Sciatic nerve (tissue), 1 donor: Measurements from ENCODE around the genes ZNF619 and ZNF620.

DNA sequence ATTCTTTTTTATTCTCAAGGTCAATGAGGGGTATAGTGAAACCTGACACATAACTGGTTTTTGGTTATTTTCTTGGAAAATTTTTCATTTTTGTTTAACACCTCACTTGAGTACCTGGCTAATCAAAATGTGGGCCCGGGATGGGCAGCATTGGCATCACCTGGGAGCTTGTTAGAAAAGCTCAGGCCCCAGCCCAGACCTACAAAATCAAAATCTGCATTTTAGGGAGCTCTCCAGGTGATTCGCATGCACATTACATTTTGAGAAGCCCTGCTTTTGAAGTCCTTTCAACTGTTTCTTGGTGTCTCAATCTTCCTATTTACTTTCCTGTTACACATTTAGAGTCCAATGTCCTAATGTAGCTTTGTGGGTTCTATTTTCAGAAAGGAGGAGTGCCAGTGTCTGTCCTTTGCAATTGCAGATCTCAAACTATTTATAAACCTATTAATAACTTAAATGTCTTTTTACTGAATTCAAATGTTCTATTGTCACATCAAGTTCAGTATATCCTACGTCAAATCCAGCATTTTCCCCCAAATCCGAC lies 27.9 kb upstream of the MYRIP start:
- PRO-cap: no peak

DNA sequence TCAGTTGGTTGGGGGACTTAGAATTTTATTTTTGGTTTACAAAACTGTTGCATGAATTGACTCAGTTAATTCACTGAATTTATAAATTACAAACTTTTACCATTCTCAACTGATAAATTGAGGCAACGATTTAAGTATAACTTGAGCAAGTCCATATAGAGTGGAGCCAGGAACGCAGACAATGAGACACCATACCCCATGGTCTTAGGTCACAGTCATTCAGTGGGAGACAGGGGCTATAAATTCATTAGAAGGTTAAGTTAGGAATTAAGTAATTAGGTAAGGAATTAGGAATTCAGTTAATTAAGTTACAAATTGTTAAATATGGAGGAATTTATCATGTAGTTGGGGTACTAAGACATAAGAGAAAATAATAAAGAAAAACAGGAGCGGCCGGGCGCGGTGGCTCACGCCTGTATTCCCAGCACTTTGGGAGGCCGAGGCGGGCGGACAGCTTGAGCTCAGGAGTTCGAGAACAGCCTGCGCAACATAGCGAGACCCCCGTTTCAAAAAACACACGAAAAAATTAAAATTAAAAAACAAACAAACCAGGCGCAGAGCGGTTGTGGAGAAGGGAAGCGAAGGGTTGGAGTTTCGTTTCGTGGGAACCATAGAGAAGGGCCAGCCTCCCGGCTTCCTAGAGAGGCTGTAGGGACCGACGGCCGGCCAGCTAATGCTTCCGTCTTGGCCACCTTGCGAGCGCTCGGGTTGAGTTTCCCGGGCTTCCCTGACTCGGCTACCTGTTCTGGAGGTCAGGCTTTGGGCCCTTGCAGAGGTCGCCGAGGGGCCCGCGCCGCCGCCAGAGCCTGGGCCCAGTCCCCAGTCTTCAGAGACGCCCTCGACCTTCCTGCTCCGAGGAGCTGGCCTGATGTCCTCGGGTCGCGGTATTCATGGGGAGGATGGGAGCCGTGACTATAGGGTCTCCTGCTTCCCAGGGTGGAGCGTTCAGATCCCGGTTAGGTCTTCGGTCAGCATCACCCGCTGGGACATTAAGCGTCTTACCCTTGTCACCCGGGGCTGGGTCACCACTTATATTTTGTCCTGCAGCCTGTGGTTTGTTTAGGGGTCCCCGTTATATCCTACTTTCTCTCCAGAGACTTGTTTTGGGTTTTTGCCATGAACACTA lies at the start of gene ZNF619:
ZNF619 (plus strand) TSS at position 649 of the 1,126 bp plus-strand sequence.
- PRO-cap: bidirectional peak, plus-strand start at position 640 of the sequence, minus-strand start at position 588 of the sequence

- PRO-cap: bidirectional peak, plus-strand start at chr3:40506088, minus-strand start at chr3:40505932
Measured at GRCh38 chr3:40505529-40506568, at the start of gene ZNF620. ZNF620 (plus strand) TSS chr3:40506039.

GRCh38 chr3:40533474-40533904 lies 8.7 kb downstream of the ZNF621 start:
- PRO-cap: no peak

- PRO-cap: unidirectional peak, minus-strand start at chr3:40800491
Measured at GRCh38 chr3:40800415-40800840, 275.7 kb downstream of the ZNF621 start.

GRCh38 chr3:41117376-41118101 lies 81.8 kb upstream of the CTNNB1 start:
- PRO-cap: bidirectional peak, plus-strand start at chr3:41117808, minus-strand start at chr3:41117450; unidirectional peak, plus-strand start at chr3:41117841

GRCh38 chr3:41230563-41230828 lies 31.2 kb downstream of the CTNNB1 start:
- PRO-cap: no peak

GRCh38 chr3:42052340-42053639 lies 38.4 kb upstream of the TRAK1 start:
- PRO-cap: no peak

DNA sequence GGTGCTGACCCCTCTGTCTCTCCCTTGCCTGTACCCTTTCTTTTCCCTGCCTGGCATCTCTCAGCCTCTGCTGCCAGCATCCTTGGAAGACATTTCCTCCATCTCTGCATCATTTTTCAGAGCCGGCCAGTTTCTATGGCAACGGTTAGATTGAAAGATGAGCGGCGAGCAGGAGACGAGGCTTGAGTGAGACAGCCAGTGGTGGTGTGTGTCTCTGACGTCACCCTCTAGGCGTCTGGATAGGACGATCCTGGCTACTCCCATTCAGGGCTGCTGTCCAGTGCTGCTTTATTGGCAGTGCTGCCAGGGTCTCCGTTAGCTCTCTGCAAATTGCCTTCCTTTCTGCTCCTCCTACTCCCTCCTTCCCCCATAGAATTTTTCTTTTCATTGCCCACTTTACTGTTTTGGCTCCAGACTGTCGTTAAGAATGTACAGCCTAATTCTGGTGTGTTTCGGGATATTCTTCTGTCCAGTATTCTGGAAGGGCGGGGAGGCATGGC lies 57.9 kb downstream of the TRAK1 start:
- PRO-cap: no peak

DNA sequence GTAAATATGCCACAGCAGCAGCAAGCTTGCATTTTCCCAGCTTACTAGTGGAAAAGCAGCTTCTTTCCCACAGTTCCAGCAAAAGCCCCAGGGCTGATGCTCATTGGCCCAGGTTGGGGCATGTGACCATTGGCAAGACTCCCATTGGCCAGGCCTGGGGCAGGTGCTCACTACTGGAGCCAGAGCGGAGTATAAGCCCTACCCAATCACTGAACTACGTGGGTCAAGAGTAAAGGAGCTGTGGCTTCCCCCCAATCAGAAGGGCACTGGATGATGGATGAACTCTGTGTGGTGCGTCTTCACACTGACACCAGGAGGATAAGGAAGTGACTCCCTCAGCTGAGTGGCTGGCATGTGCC lies 13.2 kb upstream of the VIPR1 start:
- PRO-cap: no peak

DNA sequence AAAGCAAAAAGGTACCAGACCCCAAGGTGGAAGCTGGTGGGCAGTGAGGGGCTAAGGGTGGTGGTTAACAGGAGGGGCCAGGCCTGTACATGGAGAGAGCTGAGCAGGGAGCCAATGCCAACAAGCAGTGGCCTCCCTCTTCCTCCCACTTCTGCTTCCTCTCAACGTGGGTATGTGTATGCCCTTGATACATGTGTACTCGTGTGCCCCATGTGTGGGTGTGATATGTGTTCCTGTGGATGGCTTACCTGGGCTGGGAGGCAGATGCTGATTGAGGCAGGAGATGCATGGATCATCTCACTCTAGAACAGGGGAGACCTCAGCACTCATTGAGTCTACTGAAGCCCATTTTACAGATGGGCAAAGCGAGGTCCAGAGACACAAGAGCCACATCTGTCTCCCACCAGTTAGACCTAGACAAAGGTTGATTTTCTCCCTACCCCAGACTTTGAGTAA lies 939 bp downstream of the VIPR1 start:
- PRO-cap: no peak

- PRO-cap: bidirectional peak, plus-strand start at chr3:42505420, minus-strand start at chr3:42505269
Measured at GRCh38 chr3:42505000-42505711, 2.7 kb downstream of the VIPR1 start.

DNA sequence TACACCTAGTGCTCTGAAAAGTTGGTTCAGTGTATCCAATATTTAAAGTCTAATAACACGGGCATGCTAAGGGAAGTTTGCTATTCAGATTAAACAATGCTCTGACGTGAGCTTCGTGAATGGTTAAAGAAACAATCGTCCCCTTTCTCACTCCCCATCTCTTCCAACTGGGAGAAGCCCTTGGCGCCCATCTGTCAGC lies 468 bp downstream of the SEC22C start:
- PRO-cap: no peak

GRCh38 chr3:42591680-42592157 lies 1.1 kb downstream of the SS18L2 start:
- PRO-cap: no peak

DNA sequence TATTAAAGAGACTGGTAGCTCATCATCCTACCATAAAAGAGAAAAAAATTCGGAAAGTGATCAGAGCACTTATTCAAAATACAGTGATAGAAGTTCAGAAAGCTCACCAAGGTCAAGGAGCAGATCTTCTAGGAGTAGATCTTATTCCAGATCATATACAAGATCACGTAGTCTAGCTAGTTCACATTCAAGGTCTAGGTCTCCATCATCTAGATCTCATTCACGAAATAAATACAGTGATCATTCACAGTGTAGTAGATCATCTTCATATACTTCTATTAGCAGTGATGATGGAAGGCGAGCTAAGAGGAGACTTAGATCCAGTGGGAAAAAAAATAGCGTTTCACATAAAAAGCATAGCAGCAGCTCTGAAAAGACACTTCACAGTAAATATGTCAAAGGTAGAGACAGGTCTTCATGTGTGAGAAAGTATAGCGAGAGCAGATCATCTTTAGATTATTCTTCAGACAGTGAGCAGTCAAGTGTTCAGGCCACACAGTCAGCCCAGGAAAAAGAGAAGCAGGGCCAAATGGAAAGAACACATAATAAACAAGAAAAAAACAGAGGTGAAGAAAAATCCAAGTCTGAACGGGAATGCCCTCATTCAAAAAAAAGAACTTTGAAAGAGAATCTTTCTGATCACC lies 15.7 kb upstream of the ZBTB47 start:
- PRO-cap: no peak

DNA sequence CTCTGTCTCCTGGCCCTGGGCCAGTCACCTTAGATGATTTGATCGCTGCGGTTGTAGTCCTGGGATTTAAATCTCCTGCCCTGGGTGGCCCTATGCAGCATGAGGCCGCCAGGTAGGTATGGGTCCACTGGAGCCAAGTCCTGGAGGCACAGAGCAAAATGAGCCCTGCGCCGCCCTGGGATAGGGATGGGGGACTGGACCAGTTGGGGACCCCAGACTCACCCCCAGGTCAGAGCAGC lies 194 bp downstream of the ZBTB47 start:
- PRO-cap: no peak

- PRO-cap: no peak
Measured at GRCh38 chr3:42659317-42659980, 6.0 kb downstream of the ZBTB47 start.

GRCh38 chr3:42701399-42701829 lies 1.2 kb downstream of the HHATL start:
- PRO-cap: no peak

GRCh38 chr3:42723162-42723708 lies 20.6 kb upstream of the HHATL start:
- PRO-cap: no peak

DNA sequence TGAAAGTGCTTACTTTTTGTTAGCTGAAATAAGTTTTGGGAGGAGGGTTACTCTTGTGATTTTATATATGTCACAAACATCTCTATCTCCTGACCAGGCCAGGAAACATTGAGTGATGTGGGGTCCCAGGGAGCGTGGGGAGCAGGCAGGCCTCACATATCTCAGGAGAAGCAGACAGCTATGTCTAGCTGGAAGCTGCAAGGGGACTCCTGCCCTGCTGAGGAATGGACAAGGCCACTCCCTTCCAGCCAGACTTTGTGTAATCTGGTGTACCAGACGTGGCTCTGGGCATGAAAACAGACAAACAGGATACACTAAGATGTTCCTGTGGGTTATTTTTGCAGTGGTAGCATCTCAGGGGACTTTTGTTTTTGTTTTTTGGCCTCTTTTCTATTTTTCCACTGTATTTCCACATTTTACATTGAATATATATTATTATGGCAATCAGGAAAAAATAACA lies 23.2 kb downstream of the CYP8B1 start:
- PRO-cap: no peak